Measurements from ENCODE around the gene UPK1B.

- PRO-cap: no peak
These were observed 37.1 kb downstream of the ZBTB20 start for GRCh38 chr3:115109950-115110522.

DNA sequence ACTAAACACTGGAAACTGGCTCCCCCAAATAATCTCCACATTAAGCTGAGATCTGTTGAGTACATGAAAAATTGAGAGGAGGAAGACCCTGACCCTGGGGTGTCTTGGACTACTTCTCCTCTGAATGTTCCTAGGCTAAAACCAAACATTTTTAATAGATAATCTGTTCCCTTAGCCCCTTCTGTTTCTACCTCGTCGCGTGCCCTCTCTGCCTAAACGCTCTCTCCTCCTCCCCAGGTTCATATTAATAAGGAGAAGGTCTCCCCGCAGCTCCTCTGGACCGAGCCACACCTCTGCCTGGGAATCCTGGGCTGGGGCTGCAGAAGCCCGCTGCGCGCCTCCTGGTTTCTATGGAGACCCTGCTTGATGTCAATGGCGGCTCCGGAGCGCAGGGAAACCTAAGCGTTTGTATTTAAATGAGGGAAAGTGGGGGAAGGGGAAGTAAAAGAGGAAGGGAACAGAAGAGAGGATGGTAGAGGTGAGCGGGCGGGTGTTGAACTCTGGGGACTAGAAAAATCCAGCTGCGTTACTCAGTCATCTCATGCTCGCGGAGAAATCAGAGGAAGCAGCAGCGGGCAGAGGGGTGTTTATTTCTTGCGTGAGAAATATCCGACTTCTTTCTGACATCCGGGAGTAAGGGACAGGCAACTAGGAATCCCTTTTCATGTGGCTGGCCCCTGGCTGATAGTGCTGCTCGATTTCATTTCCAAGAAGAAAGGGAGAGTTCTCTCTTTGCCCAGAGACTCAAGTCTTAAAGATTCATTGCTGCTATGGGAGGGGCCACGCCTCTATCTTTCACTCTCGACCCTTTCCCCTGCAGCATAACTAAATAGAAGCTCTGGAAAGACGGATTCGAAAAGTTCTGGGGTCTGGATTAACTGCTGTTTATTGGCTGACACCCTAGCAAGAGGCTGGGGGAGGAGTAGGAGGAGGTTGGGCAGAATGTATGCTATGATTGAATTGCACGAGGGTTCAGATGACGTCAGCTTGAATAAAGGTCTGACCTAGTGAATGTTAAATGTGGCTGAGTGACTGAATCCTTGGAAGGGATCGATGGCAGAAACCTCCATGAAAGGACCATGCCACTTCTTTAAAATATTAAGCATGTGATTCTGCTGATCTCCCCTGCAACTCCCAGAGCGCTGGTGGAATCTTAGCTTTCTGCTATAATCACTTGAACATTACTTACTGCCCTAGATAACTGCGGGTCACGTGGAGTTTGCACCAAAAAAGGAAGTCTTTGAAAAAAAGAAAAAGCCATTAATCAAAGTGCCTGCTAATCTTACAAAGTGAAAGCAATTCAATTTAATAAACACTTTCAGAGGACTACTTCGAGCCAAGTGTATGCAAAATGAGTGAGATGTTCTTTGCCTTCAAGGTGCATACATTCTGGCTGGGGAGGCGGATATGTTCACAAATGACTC lies 110.5 kb upstream of the GAP43 start:
- PRO-cap: no peak

DNA sequence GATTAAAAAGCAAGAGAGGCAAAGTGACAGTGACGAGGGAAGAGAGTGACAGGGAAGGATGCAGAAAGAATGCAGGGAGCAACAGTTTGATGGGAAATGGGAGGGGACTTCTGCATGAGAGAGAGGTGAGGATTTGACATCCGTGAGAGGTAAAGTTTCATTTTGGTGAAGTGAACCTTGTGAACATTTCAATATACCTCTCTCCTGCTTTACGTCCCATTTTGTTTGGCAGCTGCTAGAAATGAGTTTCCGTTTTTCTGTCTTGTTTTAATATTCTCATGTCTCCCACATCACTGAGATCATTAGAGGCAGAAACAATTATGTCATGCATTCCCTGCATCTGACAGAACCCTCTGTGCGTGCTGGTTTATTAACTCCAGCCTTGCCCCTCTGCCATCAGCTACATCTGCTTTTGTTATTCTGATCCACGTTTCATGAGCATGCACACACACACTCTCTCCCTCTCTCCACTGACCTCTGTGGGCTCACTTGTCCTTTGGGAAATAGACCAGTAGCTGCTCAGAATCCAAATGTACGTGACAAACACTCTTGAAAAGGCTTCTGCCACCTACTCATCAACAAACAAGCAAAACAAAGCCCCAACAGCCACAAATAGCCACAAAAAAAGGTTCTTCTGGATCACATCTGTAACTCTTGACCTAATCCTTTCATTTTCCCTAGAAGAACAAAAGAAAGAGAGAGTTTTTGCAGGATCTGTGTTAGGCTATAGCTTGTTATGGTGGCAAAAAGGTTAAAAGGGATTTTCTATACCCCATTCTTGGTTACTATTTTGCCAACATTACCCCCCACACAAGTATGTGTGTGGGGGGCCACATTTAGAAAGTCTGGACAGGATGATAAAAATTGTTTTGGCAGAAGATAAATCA lies 161.9 kb downstream of the GAP43 start:
- PRO-cap: no peak

GRCh38 chr3:116254453-116254855 lies 190.8 kb downstream of the LSAMP start:
- PRO-cap: no peak

DNA sequence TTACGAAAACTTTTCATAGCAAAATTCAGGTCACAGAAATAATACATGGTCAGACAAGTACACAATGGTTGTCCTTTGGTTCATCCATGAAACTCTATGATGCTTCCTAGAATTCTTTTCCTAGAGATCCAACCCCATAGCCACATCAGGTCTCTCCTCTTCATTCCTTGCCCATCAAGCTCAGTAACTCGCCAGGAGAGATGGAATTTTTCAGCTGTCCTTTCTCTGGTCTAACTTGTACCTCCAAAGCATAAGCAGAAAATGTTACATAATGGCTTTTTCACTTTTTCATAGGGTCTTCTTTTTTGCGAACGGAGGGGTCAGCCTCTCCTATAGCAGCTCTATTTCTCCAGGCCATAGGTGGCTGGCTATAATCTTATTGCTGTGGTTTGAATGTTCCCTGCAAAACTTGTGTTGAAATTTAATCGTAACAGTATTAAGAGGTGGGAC lies 34.7 kb downstream of the LSAMP start:
- PRO-cap: no peak

- PRO-cap: no peak
These were observed 507.0 kb upstream of the LSAMP start for GRCh38 chr3:116952223-116952725.

DNA sequence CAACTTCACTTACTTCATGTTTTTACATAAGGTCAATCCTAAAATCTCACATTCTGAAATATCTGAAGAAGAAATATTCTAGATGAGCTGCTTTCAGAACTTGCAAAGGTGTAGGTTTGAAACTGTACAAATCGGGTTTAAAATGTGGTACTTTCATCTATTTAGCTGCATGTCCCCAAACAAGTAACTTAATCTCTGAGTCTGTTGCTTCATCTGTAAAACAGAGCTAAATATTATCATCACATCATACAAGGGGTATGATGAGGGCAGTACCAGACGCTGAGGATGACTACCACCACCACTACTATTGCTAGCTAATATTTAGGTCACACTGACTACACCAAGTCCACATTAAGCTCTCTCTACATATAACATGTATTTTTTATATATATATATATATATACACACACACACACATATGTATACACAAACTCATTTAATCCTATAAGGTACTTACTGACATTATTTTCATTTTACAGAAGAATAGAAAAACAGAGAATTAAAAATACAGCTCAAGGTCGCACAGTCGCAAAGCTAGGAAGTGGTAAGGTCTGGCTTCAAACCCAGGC lies 101.5 kb downstream of the IGSF11 start:
- PRO-cap: no peak

DNA sequence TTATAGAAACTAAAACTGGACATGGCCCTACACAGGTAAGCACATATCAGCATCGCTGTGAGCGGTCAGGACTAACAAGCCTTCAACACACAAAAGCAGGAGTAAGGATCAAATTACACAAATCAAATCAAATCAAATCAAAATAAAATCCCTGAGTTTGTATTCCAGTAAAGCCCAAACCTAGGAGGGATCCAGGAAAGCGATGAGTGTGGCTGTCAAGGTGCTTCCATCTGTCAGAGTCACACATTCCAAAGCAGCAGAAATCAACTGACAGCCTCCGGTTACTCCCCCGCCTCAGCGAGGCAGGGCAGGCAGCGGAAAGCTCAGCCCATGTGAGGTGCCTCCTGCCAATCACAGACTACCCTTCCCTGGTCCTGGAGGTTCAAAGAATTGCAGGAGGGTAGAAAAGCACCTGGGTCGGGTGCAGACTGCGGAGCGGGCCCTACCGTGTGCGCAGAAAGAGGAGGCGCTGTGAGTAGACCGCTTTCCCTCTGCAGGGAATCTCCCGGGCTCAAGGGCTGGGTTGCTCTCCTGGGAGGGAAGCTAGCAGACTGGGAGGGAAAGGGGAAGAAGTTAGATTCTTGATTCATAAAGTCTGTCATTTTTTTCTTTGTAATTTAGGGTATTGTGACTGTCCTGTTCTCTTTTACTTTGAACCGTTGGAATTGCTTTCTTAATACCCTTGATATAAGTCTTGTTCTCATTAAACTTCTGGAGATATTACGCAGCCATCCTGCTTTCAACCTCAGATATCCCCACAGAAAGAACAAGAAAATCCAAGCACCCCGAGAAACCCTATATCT lies at the start of gene UPK1B:
UPK1B (plus strand) TSS at position 431 of the 803 bp plus-strand sequence.
- PRO-cap: no peak

DNA sequence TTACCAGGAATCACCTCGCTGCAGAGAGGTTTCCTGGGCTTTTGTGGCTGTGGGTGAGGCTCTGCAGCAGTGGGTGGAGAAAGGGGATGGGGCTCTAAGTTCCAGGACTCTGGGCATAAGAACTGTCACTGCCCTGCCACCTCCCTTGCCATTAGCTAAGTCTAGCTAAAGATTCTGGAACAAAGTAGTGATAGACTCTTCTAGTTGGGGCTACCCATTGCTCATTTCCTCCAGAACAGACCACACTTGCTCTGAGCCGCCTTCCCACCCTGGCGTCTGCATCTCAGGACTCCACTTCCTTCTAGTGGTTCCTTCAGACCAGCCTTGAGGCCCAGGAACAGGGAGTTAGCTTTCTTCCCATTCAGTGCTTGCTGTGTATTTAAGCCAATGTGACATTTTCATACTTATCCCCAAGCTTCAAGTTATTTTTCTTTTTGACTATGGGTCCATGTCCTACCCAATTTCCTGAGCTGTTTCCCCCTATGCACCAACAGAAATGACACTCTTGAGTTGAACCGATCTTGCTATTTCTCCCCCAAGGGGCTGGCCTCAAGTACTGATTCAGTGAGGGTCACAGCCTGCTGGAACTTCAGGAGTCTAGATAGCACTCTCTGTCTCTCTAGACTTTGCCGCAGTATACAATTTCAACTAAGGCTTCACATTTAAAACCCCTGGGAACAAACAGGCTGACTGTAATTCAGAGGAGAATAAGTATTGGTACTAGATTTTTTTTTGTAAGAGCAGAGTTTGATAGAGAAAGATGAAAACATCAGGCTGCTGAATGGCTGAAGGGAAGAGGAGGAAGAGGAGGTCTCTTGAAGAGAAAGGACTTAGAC lies 7.7 kb downstream of the ARHGAP31 start:
- PRO-cap: no peak

GRCh38 chr3:119349175-119350058 lies 55.2 kb downstream of the ARHGAP31 start:
- PRO-cap: no peak

DNA sequence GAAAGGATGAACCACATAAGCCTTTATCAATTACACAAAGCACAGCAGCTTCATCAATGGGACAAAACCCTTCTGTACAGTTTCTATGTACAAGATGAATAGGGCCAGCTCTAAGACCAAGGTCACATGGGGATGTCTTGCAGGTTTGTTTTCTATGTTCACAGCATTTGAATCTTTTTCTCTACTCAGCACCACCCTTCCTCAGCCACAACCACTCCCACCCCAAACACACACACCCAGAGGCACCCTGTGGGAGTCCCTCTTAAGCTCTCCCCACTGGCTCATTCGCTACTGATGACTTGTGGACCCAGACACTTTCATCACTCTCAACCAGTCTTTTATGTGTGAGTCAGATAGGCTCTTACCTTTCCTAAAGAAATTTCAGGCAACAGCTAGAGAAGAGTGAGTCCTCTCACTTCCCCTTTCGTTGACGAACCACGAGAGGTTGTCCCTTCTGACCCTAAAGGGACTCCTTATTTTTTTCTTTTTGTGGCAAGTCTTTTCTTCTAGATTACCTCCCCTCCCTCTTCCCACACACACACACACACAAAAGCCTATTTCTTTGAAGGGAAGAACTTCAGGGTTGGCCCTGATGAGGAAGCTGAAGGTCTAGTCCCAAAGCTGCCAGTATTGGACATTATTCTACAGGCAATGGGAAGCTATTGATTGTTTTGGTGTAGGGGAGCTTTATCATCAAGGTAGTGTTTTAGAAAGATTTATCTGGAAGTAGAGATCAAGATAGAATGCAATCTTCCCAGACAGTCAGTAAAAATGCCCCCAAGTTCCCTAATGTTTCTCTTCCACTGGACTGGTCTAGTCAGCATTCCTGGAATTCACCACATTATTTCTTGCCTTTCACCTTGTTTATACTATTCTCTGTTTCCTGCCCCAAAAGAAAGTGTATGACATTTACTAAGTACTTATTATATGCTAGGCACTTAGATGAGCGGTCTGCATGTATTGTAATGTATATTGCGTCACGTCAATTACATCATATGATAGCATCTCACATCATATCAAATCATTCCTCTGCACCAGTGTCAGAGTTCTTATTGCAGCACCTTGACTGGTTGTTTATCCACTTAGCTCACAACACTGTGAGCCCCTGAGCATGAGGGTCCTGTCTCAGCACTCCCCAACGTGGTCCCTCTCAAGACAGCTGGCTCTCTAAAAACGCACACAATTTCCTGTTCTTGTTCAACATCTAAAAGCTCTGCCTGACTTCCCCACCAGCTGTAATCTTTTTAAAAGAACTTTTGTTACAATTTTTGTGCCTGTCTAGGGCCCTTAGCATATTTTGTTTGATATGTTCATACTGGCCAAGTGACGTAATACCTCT lies 58.4 kb downstream of the ARHGAP31 start:
- PRO-cap: no peak

GRCh38 chr3:119400993-119401433 lies 62.4 kb downstream of the TMEM39A start:
- PRO-cap: no peak

GRCh38 chr3:119439791-119440470 lies 23.5 kb downstream of the TMEM39A start:
- PRO-cap: no peak

GRCh38 chr3:119700407-119700922 lies 2.4 kb upstream of the CFAP91 start:
- PRO-cap: no peak

- PRO-cap: no peak
These were observed 12.3 kb downstream of the CFAP91 start for GRCh38 chr3:119715191-119715484.

- PRO-cap: no peak
These were observed 40.0 kb downstream of the GSK3B start for GRCh38 chr3:120053923-120054900.

- PRO-cap: no peak
These were observed 1.6 kb downstream of the FSTL1 start for GRCh38 chr3:120449303-120449503.

- PRO-cap: no peak
These were observed 36.7 kb upstream of the NDUFB4 start for GRCh38 chr3:120559159-120560113.

GRCh38 chr3:120678112-120679072 lies 3.6 kb downstream of the HGD start:
- PRO-cap: no peak

GRCh38 chr3:120840200-120840465 lies 67.9 kb upstream of the STXBP5L start:
- PRO-cap: no peak

Data from mesothelial cell of epicardium (in vitro differentiated cells).